Placental pericyte (primary cell): ENCODE results near the genes MAU2, GATAD2A, ZNF506 and ZNF208.

DNA sequence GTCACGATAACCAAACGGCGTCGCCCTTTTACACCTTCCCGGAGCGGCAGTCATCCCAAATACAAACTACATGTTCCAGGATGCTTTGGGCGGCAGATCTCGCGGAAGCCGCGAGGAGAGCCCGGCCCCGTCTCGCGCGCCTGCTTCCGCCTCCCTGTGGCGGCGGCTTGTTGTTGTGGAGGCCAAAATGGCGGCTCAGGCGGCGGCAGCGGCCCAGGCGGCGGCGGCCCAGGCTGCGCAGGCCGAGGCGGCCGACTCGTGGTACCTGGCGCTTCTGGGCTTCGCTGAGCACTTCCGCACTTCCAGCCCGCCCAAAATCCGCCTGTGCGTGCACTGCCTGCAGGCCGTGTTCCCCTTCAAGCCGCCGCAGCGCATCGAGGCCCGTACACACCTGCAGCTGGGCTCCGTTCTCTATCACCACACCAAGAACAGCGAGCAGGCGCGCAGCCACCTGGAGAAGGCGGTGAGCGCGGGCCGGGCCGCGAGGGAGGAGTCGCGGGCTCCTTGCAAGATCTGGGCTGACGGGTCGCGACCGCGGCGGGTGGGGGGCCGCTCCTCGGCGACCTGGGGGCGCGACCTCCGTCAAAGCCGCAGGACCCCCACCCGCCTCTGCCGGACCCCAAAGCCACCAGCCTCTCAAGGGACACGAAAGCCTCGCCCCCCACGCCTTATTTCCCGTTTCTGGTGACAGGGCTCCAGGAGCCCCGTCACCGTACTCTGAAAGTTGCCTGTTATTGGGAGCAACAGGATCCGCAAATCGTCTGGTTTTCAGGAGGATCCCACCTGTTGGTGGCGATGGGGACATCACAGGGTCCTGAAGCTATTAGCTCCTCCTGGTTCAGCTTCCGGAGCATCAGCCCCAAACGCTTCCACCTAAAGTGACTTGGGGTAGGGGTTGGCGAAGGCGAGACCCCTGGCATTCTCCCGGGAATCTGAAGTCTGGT is at the start of gene MAU2:
TSS of gene MAU2 (plus strand) at position 157 of the 944 bp plus-strand sequence.
- CAGE, long polyA plus RNA = no peak

- CAGE, long polyA plus RNA = no peak
Measured at GRCh38 chr19:19372904-19373418, 32.5 kb upstream of the GATAD2A start.

- CAGE, long polyA plus RNA = no peak
Measured at GRCh38 chr19:19403045-19403917, 2.2 kb upstream of the GATAD2A start.

GRCh38 chr19:19405603-19406397 is at the start of gene GATAD2A:
TSS of gene GATAD2A (plus strand) at chr19:19405675.
- CAGE, long polyA plus RNA = no peak

- CAGE, long polyA plus RNA = no peak
Measured at GRCh38 chr19:19447392-19448654, 42.3 kb downstream of the GATAD2A start.

GRCh38 chr19:19452930-19453711 is 47.6 kb downstream of the GATAD2A start:
- CAGE, long polyA plus RNA = no peak

GRCh38 chr19:19467782-19468779 is 47.3 kb downstream of the TSSK6 start:
- CAGE, long polyA plus RNA = no peak

DNA sequence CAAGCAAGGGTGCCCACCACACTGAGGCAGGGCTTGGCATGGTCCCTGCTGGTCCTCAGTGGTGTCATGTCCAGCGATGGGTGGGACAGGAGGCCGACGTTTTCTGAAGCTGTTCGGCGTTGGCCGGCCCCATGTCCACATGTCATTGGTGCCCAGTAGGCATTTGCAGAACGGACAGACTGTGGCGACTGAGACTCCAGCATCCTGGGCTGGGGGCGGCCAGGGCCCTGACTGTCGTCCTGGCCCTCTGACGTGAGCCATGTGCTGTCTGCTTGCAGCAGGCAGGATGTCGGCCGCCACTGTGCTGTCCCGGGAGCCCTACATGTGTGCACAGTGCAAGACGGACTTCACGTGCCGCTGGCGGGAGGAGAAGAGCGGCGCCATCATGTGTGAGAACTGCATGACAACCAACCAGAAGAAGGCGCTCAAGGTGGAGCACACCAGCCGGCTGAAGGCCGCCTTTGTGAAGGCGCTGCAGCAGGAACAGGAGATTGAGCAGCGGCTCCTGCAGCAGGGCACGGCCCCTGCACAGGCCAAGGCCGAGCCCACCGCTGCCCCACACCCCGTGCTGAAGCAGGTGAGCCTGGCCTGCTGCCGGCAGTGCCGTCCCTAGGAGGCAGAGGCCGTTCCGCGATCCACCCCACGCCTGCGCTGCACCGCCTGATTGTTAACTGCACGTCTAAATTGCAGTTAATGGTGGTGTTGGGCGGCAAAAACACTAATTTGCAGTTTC is 14.3 kb downstream of the TSSK6 start:
- CAGE, long polyA plus RNA = no peak

- CAGE, long polyA plus RNA = no peak
Measured at GRCh38 chr19:19525399-19525864, 3.3 kb upstream of the YJEFN3 start.

- CAGE, long polyA plus RNA = no peak
Measured at GRCh38 chr19:19540310-19540785, 2.3 kb downstream of the CILP2 start.

DNA sequence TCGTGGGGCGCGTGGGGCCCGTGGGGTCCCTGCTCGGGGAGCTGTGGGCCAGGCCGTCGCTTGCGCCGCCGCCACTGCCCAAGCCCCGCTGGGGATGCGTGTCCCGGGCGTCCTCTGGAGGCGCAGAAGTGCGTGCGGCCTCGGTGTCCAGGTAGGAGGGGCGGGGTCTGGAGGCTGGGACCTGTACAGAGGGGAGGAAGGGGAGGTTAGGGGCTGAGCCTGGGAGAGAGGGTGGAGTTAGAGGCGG is 3.0 kb downstream of the CILP2 start:
- CAGE, long polyA plus RNA = no peak

DNA sequence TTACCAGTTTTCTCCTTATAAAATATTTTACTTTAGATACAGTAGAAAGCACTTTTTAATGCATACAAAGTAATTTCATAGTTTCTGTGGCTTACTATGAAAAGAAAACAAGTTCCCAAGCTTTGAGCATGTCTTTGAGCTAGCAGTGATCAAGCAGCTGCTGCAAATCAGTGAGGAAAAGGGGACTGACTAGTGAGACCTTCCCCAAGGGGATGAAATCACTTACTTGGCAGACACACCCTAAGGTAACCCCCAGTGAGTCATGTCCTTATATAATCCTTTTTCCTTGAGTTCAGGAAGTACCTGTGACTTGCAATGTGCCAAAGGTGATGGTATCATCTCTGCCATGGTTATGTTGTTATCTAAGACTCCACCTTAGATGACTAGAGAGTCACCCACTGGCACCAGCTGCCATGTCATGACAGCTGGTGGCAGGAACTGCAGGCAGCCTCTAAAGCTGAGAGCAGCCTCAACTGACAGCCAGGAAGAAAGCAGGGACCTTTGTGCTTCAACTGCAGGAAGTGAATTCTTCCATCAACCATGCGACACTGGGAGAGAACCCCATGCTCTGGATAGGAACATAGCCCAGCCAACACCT is 12.5 kb downstream of the PBX4 start:
- CAGE, long polyA plus RNA = no peak

DNA sequence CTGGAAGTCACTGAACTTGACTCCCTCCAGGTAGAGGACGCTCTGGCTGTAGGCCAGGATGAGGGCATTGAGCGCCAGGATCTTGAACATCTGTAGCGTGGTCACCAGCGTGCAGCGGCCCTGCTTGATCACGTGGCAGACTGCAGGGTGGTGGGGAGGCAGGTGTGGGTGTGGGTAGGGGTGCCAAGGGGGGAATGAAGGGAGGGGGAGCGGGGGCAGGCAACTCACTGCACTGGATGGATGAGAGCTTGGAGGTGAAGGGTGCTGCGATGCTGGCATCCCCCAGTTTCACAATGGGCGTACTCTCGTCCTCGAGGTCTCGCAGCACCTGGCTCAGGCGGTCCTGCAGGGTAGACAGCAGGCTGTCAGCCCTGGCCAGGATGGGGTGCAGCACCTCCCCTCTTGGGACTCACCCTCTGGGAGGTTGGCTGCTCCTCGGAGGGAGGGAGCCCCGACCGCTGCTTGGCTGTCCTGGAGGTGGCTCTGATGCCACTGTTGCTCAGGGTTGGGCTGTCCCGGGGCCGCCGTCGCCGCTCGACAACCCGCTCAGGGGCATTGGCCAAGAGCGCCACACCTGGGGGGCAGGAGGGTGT is 3.8 kb upstream of the GMIP start:
- CAGE, long polyA plus RNA = no peak

- CAGE, long polyA plus RNA = no peak
Measured at GRCh38 chr19:19784675-19785357, 36.7 kb downstream of the ZNF506 start.

- CAGE, long polyA plus RNA = no peak
Measured at GRCh38 chr19:19821314-19822100, at the start of gene ZNF506. TSS of gene ZNF506 (minus strand) at chr19:19821750.

- CAGE, long polyA plus RNA = no peak
Measured at GRCh38 chr19:20613347-20614277, 47.8 kb downstream of the ZNF626 start.

- CAGE, long polyA plus RNA = no peak
Measured at GRCh38 chr19:21282354-21282967, 46.7 kb downstream of the ZNF708 start.

GRCh38 chr19:21439110-21440190 is 42.5 kb downstream of the ZNF493 start:
- CAGE, long polyA plus RNA = no peak

DNA sequence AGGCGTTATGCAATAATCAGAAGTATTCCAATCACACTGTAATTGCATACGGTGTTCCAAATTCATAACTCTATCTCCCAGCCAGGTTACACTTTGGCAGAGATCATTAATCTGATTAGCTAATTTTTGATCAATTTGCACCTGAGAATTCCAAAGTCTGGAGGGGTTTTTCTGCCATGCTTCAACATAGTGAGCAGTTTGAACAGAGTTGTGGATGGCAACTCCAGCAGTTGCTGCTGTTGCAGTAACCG is 45.6 kb upstream of the ZNF43 start:
- CAGE, long polyA plus RNA = no peak

GRCh38 chr19:22010443-22011362 is at the start of gene ZNF208:
TSS of gene ZNF208 (minus strand) at chr19:22010943.
- CAGE, long polyA plus RNA = no peak